LHCN-M2 (cell line): ENCODE results near the genes C2orf72 and GIGYF2.

DNA sequence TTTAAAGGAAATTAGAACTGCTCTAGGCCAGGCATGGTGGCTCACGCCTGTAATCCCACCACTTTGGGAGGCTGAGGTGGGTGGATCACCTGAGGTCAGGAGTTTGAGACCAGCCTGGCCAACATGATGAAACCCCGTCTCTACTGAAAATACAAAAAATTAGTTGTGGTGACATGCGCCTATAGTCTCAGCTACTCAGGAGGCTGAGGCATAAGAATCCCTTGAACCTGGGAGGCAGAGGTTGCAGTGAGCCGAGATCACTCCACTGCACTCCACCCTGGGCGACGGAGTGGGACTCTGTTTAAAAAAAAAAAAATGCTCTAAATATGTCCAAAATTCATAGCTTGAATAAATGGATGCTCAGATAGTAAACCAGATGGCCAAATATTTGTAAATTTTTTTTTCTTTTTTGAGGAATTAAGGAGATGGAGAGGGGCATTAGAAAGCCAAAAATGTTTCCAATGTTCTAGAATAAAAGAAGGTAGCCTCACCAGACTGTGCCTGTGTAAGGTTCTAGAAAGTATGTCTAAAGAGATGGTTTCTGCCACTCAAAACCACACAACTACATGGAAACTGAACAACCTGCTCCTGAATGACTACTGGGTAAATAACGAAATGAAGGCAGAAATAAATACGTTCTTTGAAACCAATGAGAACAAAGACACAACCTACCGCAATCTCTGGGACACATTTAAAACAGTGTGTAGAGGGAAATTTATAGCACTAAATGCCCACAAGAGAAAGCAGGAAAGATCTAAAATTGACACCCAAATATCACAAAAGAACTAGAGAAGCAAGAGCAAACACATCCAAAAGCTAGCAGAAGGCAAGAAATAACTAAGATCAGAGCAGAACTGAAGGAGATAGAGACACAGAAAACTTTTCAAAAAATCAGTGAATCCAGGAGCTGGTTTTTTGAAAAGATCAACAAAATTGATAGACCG, 62.9 kb upstream of the ITM2C start:
- RAMPAGE, long total RNA: no peak

DNA sequence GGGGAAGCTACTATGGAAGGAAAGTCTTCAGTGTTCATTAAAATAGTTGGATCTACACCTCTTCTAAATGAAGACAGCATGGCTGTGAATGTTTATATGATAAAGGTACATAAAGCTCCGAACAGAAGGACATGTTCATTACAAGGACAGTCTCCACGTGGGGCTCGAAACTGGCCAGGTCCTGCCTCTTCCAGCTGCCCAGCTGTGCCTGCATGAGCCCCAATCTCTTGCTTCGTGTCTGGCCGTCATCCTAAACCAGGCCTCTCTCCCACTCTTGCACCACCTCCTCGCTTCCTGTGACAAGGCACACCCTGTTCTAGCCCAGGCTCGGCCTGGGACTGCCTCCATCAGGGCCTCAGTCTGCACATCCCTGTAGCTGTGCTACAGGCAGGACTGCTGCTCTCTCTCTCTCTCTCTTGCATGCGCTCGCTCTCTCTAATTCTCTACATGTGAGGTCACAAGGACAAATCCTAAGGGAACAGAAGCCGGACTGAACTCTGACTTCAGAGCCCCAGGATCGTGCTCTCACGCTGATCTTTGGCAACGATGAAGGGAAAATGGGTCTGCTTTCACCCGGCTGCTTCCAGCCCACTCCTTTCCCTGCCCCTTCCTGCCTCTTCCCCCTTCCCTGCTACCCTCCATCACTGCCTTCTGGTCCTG, 7.6 kb upstream of the GPR55 start:
- RAMPAGE, long total RNA: no peak

GRCh38 chr2:230957261-230957664, 32.2 kb upstream of the GPR55 start:
- RAMPAGE, long total RNA: no peak

DNA sequence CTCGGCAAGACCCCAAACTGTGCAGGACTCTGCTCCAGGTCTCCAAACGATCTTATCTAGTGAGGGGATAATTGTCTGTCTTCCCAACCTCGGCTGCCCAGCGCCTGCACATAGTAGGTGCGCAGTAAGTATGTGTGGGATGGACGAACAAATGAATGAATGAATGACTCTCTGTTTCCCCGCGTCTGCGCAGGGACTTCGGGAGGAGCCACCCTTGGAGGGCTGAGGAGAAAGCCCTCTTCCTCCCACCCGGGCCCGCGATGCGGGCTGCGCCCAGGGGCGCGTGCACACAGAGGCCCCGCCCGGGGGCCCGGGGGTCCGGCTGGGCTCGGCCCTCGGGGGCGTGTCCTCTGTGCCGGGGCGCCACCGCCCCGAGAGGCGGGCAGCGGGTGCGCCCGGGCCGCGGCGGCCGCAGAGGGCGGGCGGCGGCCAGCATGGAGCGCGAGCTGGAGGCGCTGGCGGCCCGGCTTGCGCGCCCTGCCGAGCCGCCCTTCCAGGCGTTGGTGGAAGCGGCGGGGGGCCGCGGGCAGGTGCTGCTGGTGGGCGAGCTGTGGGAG, at the start of gene C2orf72:
C2orf72 (plus strand) TSS at position 392 of the 557 bp plus-strand sequence.
- RAMPAGE, long total RNA: no peak

DNA sequence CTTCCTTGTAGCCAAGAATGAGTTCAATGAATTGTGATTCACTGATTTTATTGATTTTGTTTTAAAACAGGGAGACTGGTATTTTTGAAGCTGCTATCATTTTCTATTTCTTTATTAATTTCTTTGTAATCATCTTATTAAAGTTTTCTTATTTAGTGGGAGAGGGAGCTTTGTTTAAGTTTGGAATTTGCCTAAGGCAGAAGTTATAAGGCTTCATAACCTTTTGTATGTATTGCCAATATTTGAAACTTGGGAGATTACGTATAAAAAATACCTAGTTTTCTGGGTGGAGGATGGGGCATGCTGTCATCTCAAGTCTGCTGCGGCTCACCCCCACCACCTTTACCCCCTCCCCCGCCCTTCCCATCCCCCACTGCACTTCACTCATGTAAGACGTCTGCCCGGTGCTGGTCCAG, 7.9 kb upstream of the PSMD1 start:
- RAMPAGE, long total RNA: no peak

GRCh38 chr2:231348692-231349286, 46.7 kb upstream of the B3GNT7 start:
- RAMPAGE, long total RNA: no peak

DNA sequence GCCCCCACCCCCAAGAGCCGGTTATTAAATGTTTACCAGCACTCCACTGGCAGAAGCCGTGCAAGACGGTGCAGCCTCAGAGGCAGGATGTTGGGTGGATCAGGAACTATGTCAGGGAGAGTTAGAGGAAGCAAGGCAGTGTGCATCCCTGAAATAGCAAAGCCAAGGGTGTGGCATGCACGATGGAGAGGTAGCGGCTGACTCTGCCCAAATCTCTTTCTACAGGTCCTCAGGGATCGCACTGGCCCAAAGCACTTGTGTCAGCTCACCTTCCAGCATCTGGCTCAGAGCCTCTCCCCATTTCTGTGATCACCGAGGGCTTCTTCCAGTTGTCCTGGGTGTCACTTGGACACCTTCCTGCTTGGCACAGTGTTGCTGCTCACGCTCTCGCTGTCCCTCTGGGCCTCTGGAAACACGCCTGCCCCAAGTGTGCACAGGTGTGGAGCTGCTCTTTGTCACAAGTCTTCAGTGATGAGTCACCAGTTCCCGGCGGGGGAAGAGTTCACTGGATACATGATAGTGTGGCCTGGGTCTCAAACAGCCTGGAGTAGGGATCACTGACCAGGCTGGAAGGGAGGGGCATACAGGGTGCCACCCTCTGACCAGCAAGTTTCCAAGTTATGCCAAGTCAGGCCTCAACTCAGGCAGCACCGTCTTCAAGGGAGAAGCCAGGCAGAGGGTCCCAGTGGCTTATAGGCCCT, 17.3 kb upstream of the B3GNT7 start:
- RAMPAGE, long total RNA: no peak

DNA sequence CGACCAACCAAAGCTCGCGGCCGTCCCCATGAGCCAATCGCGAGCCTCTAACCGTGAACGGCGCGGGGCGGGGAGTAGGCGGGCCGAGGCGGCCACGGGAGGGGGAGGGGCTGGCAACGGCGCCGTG, 135 bp upstream of the NCL start:
- RAMPAGE, long total RNA: no peak

GRCh38 chr2:231545441-231546212, 15.4 kb upstream of the NMUR1 start:
- RAMPAGE, long total RNA: no peak

- RAMPAGE, long total RNA: no peak
Observed at GRCh38 chr2:231613888-231614643, 21.4 kb downstream of the TEX44 start.

DNA sequence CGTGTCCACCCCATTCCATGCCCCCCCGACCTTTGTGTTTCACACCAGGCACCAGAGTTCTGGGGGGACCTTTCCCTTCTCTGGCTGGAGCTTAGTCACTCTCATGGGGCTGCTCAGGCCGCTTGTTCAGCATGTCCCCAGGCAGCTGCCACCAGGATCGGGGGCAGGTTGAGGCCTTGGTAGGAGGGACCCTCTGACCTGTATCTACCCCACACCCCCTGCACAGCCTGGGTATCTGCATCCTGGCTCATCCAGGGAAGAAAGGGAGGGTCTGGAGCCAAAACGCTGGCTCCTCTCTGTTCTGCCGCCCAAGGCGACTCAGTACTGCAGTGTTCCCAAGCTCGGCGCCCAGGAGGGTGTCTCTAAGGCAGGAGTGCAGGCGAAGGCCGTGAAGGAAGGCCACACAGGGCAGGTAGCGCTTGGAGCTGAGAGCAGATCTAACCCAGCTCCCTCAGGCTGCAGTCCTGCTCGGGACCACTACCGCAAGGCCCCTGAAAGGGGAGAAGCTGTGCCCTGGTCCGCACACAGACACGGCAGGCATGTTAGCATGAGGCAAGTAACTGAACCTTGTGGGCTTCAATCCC, 6.3 kb downstream of the PTMA start:
- RAMPAGE, long total RNA: no peak

GRCh38 chr2:231789232-231790325, 3.3 kb downstream of the COPS7B start:
- RAMPAGE, long total RNA: no peak

GRCh38 chr2:232014631-232015028, 53.1 kb downstream of the DIS3L2 start:
- RAMPAGE, long total RNA: no peak

DNA sequence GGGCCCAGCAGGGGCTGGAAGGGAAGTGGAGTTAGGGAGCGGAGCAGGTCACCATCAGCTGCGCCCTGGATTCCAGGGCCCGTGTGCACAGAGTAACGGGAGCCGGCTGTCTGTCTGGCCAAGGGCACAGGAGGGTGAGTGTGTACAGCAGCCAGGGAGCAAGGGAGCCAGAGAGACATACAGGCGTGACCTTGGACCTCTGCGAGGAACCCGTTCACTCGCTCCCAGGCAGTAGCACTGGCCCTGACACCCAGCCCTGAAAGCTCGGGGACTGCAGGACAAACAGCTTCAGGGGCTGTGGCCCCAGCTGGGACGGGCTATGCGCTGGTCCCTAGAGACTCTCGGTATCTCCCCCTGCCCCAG, 46.3 kb upstream of the ALPP start:
- RAMPAGE, long total RNA: no peak

DNA sequence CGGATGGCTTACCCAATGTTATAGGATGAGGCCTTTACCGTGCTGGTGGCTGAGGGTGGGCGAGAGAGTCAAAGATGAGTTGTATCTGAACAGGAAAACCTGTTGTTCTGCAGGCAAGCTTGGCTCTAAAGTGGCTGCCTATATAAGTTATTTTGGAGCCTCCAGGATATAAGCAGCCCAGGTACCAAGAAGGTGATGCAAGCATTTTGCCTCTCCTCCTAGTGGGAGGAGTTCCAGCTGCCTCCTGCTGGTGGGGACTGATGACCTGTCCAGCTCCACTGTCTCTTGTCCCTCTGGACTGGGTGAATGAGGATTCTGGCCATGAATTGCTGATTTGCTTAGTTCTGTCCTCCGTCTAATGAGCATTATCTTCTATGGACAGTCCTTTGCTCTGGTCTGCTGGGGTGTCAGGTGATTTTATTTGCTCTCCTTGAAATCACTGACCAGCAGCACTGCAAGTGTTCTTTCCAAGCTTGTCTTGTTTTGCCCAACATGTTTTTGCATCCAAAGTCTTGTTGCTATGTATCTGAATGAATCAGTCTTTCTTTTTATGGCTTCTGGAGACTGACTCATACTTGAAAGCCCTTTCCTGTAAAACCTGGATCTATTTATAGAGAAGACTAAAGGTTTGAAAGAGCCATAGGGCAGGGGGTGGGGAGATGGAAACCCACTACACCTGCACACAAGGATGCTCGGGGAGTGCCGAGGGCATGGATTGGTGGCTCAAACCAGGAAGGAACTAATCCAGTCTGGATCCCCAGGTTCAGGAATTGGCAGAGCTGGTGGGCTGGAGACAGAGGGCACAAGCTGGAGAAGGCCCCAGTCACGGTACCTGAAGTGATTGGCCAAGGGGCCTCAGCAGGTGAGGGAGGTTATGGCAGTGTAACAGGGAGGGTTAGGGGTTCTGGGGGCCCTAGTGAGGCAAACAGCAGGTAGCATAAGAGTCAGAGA, 40.5 kb upstream of the EFHD1 start:
- RAMPAGE, long total RNA: no peak

DNA sequence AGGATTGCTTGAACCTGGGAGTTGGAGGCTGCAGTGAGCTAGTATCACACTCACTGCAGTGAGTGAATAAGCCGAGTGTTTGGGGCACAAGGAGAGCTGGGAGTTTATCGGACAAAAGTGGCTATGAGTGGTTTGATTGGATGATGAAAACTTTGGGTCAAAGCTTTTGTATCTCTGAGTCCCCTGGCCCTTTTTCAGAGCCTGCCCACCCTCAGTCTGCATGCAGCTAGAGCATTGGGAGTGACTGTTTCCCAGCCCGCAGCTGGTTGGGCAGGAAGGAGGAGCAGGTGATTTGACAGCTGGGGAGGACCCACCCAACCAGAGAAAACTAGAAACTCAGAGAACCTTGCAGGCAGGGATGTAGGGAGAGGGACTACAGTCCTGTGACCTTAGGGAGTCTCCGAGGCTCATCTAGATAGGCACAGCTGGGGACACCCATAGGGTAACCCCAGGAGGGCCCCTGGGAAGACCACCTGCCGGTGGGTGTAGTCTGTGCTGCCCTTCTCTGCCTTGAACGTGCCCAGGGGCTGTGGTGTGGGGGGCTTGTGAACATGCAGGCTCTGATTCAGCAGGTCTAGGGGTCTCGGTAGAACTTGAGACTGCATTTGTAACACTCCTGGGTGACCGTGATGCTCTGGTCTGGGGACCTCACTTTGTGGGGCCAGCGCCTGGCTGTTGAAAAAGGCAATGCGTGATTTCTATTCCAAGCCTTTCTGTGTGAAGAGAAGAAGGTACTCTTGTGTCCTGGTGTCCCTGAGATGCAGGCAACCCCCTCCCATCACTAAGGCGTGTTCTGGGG, 14.9 kb downstream of the EFHD1 start:
- RAMPAGE, long total RNA: no peak

DNA sequence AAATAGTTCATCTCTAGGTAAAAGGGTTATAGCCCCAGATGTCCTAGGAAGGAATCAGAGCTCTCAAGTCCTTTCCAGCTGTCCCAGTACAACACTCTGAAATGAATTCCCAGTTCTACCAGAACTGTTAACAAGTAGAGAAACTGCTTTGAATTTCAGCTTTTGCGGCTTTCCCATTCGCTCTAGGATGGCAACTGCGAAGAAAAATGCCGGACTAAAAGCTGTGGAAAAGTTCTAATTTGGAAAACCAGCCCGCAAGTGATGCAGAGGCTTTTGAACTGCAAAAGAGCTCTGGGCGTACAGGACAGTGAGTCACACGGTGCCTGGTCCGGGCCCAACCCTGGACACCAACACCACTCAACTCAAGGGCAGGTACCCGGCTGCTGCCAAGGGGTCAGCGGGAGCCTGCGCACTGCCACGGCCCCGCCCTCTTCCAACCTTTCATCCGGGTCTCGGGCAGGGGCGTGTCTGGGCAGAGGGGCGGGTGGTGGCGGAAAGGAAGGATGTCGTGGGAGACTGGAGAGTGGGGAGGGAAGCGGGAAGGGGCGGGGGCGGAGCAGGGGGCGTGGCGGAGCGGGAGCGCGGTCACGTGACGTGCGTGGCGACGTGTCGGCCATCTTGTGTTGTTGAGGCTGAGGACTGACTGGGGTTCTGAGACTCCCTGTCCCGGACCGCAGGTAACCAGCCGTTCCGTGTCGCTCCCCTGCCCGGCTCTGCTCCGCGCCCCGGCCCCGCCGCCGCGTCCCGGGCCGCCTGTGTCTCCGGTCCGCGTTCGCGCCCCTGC, at the start of gene GIGYF2:
GIGYF2 (plus strand) TSS at position 616 of the 784 bp plus-strand sequence.
- RAMPAGE, long total RNA: no peak

- RAMPAGE, long total RNA: no peak
Observed at GRCh38 chr2:232773763-232774259, 2.6 kb downstream of the KCNJ13 start.

- RAMPAGE, long total RNA: no peak
Observed at GRCh38 chr2:232816401-232817300, 40.3 kb upstream of the KCNJ13 start.

GRCh38 chr2:232835635-232836043, 34.4 kb upstream of the SNORC start:
- RAMPAGE, long total RNA: no peak